Colon Carcinoma Metastatic in the Brain (tissue), 2 donors: Measurements from ENCODE around the genes PPIE and BMP8B.

DNA sequence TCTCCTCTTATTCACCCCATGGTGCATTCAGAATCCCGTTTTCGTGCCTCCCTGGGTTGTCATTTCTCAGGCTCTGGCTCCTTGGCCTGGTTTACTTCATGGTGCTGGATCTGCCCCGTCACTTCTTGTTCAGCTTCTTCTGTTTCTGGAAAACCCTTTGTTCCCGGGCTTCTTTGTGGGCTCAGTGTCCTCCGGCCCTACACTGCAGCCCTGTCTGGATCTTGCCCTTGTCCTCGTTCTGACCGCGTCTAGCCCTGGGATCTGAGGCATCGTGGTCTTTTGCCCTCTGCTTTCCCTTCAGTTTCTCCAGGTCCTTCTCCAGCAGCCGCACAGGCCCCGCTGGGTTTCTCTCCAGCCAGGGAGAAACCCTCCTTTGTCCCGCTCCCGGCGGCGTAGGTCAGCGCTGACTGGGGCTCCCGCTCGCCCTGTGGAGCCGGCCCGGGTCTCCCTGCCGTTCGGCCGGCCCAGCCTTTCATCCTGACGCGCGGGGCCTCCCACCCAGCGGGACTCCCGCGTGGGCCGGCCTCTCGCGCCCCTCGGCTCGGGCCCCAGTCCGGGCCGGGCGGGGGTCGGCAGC lies 78.6 kb downstream of the NDUFS5 start:
- PRO-cap, 2 experiments = peak in 1 of 2 experiments; most common plus-strand start position 300 of the sequence (in 1)

- PRO-cap, 2 experiments = peak in 1 of 2 experiments; most common plus-strand start chr1:39133346 (in 1); most common minus-strand start chr1:39133123 (in 1)
Observed at GRCh38 chr1:39132842-39133603, 71.5 kb upstream of the MACF1 start.

GRCh38 chr1:39220739-39221035 lies 16.2 kb downstream of the MACF1 start:
- PRO-cap, 2 experiments = no peak in any of the 2 experiments

GRCh38 chr1:39335549-39336680 lies 131.4 kb downstream of the MACF1 start:
- PRO-cap, 2 experiments = no peak in any of the 2 experiments

- PRO-cap, 2 experiments = no peak in any of the 2 experiments
Observed at GRCh38 chr1:39346866-39347326, 142.4 kb downstream of the MACF1 start.

DNA sequence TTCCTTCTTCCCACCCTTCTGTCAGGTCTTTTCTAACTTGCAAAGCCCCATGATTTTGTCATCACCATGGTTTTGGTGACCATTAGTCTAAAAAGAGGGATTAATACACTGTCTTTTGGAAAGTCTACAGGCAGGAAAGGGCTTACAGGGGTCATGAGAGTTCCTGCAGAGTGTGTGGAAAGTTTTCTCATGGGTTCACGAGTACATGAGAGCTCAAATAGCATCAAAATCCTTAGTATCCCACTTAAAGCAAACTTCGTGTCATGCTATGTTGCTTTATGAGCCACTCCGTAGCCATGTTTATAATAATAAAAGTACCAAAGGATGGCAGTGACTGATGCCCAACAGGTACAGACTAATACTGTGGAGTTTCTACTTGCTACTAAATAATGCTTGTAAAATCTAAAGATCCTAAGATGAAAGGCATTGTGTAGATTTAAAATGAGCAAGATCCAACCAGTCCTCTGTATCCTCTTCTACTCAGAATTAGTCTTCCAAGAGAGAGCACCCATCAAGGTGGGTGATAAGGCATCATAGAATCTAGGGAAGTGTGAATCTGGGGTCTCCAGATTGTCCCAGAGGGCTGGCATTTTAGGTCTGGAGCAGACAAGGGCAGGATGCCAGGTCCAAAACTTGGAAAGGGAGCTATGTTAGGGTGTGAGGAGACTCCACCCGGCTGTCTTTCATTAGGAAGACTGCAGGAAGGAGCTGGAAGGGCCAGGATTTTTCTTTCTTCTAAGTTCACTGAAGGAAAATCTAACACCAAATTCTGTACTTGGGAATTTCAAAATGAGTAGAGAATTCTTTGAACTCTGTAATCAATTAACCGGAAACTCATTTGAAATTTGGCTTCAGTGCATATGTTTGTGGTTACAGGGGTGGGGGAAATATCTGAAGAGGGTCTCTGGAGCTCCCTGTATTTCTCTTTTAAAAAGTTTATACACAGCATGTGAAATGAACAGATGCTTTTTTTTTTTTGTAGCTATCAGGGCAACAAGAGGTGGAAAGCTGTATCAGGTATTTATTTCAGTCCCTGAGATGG lies 86.2 kb upstream of the BMP8A start:
- PRO-cap, 2 experiments = no peak in any of the 2 experiments

DNA sequence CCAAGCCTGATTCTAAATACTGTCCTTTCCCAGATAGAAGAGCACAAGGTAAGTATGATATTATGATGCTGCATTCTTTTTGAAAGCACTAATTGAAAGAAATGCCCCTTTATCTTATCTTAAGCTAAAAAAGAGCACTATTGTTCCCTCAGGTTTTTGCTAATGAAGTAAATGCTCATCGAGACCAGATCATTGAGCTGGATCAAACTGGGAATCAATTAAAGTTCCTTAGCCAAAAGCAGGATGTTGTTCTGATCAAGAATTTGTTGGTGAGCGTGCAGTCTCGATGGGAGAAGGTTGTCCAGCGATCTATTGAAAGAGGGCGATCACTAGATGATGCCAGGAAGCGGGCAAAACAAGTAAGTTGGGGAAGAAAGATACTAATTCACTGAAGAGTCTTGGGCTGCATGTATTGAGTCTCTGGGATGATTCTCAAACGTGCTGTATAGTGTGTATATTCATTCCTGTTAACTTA lies 43.9 kb upstream of the BMP8A start:
- PRO-cap, 2 experiments = no peak in any of the 2 experiments

GRCh38 chr1:39484303-39484808 lies 7.1 kb upstream of the BMP8A start:
- PRO-cap, 2 experiments = no peak in any of the 2 experiments

- PRO-cap, 2 experiments = no peak in any of the 2 experiments
Observed at GRCh38 chr1:39562918-39563955, 13.4 kb downstream of the PABPC4 start.

- PRO-cap, 2 experiments = no peak in any of the 2 experiments
Observed at GRCh38 chr1:39564873-39565354, 11.7 kb downstream of the PABPC4 start.

- PRO-cap, 2 experiments = no peak in any of the 2 experiments
Observed at GRCh38 chr1:39570220-39571020, 6.2 kb downstream of the PABPC4 start.

DNA sequence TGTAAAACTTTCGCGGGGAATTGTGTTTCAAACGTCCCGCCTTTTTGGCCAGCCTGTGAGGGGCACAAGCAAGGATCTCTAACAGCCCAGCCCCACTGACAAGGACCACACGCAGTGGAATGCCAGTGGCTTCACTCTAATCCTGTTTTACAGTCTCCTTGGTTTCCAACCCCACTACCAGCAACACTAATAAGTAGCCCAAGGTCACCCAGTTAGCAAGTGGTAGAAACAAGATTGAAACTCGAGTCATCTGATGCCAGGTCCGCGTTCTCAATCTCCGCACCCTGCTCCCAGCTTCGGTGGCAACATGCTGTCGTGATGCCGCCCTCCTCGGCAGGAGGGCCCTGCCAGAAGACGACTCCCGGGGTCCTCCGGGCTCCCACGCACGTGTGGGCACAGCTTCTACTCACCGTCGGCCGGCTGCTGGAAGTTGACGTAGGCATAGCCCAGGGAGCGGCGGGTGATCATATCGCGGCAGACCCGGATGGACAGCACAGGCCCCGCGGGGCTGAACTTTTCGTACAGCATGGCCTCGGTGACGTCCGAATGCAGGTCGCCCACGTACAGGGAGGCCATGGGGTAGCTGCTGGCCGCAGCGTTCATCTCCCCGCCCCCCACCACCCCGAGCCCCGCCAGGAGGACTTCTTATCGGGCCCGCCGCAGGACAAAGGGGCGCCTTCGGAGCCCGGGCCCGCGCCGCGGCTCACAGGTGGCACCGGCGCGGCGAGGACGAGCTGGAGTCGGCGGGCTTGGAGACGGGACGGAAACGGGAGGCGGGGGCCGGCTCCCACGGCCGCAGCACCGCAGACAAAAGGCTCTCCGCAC lies 1.0 kb downstream of the PABPC4 start:
- PRO-cap, 2 experiments = peak in 1 of 2 experiments; most common plus-strand start position 428 of the sequence (in 1); most common minus-strand start position 301 of the sequence (in 1)

GRCh38 chr1:39645972-39647412 lies 7.0 kb upstream of the HEYL start:
- PRO-cap, 2 experiments = no peak in any of the 2 experiments

DNA sequence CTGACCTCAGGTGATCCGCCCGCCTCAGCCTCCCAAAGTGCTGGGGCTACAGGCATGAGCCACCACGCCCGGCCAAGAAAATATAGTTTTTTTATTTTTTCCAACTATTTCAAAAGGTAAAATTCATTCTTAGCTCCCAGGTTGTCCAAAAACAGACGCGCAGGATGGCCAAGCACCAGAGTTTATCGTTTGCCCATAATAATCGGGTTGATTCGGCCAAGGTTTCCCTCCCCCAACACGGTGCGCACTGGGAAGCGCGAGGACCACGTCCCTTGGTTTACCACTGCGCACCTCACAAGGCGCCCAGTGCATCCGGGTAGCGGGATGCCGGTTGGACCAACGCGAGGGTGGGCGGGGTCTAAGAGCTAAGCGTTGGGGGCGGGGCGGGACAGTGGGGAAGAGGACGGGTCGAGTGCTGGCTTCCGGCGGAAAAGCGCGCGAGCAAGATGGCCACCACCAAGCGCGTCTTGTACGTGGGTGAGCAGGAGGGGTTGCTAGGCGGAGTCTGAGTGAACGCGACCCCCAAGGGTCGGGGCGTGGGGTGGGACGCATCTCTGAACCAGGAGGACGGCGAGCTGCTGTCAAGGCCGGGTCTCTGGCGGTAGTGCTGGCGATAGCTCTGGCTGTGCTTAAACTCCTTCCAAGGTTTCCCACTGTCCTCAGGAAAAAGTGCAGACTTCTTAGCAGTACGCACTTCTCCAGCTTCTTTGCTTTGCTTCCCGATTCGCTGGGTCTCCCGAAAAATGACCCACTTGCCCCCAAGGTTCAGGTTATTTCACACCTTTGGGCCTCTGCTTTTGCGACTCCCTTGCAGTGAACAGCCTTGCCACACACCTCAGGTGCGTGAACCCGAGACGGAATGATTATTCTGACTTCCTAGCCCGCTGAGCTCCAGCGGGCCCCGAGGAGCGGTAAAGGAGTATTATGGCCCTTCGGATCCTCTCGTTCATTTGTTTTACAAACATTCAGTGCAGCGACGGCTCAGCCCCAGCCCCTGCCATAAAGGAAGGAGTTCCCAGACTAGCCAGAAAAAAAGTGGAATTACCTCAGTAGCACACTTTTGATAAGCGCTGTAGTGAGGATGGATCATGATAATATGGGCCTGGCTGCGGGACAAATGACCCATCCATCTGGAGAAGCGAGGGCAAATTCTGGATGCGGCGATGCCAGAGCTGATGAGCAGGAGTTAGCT lies at the start of gene PPIE:
TSS of gene PPIE (plus strand) at position 428 of the 1,192 bp plus-strand sequence.
- PRO-cap, 2 experiments = peak in 2 of 2 experiments; most common plus-strand start position 428 of the sequence (in 2); most common minus-strand start position 861 of the sequence (in 2)

DNA sequence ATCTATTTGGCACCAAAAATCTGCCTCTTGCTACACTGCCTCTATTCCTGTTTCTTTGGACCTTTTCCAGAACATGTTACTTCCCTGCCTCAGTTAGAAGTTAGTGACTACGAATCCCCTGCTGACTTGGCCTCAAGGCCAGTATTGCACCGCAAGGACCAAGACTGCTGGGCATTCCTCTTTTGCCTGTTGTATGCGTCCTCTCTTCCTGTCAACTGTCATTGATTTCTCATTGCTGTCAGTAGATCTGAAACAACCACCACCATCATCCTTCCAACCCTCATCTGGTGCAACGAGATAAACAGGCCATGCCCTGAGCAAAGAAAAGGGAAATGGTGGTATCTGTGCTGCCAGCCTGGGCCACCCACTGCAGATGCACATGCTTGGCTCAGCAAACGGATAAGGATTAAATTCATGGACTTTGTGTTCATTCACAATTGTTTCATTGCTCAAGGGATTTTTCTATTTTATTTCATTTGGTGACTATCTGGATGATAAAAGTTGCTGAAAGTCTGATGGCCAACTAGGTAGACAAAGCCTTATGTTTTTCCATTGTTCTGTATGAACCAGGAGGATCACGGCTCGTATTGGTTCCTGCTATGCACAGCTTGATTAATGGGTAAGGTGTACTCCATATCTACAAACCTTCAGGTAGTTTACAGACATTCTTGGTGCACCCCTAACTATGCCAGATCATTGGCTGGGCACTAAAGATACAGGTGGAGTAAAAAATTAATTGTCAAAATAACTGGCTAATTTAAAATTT lies 13.6 kb downstream of the OXCT2 start:
- PRO-cap, 2 experiments = no peak in any of the 2 experiments

DNA sequence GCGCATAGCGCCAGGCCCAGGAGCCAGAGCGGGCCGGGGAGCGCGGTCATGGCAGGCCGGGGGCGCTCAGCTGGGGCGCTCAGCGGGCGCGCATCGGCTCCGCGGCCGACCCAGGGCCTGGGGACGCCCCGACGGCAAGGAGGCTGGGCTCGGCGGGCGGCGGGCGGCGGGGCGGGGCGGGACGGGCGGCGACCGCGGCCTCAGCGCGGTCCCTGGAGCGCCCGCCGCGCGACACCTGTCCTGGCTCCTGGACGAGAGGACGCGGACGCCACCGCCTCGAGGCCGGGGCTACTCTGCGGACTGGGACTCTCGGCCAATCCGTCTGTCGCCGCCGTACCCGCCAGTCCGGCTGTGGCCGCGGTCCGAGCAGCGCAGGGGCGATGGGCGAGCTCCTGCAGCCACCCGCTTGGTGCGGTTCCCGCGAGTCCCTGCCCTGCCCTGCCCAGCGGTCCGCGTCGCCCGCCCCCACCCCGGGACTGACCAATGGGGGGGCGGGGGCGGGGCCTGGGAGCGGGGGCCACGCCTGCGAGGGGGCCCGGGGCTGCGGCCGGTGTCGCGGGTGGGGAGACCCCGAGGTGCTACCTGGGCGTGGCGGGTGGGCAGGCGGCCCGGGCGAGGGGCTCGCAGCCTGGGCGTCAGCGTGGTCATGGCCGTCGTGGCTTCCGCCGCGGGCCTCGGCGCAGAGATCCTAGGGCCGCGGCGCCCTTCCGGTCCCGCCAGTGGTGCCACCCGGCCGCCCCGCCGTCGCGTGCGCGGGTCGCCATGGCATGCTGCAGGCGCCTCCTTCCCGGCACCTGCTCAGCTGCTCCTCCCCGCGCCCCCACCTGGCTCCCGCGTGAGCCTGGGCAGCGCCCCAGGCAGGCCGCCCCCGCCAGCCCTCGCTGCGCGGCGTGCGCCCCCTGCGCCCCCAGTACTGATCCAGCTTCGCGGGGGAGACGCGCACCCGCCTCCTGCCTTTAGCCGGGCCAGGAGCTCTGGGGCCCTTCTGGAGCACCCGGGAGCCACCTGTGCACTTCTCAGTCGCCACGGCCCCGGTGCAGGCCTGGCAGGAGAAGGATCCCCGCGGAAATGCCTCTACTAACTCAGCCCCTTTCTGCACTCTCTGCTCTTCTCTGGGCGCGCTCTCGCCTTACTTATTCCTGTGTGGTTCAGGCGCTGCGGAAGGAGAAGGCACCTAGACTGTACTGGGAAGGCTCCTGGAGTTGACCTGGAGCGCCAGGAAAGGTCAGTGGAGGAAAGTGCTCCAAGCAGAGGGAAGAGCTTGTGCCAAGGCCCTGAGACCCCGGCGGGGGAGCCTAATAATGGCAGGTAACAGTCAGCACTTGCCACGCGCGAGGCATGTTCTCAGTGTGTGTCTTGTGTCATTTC lies at the start of gene BMP8B:
TSS of gene BMP8B (minus strand) at position 430 of the 1,368 bp plus-strand sequence.
- PRO-cap, 2 experiments = peak in 2 of 2 experiments; most common plus-strand start position 546 of the sequence (in 1); most common minus-strand start position 408 of the sequence (in 2)

- PRO-cap, 2 experiments = no peak in any of the 2 experiments
Observed at GRCh38 chr1:39852538-39852893, 30.8 kb downstream of the TRIT1 start.

DNA sequence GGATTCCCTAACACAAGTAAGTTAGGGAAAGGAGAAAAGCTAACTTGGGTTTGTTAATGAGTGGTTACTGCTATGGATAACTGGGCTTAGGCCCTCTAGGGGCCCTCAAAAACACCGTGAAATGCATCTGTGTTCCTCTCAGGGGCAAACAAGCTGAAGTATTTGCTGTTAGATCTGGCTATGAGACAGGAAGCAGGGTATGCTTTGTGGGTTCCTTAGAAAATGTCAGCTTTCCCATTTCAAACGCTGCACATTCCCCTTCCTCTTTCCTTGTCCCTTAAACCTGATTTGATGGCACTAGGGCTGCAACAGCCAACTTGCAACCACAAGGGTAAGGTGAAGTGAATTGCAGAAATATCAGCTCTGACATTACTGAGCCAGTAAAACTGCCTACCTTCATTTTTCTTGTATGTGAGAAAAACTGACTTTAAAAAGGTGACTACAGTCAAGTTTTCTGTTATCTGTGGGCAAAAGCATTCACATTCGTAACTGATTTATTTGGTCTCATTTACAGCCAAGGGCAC lies 5.6 kb upstream of the CAP1 start:
- PRO-cap, 2 experiments = no peak in any of the 2 experiments

GRCh38 chr1:40056957-40058042 lies 16.8 kb downstream of the CAP1 start:
- PRO-cap, 2 experiments = no peak in any of the 2 experiments

DNA sequence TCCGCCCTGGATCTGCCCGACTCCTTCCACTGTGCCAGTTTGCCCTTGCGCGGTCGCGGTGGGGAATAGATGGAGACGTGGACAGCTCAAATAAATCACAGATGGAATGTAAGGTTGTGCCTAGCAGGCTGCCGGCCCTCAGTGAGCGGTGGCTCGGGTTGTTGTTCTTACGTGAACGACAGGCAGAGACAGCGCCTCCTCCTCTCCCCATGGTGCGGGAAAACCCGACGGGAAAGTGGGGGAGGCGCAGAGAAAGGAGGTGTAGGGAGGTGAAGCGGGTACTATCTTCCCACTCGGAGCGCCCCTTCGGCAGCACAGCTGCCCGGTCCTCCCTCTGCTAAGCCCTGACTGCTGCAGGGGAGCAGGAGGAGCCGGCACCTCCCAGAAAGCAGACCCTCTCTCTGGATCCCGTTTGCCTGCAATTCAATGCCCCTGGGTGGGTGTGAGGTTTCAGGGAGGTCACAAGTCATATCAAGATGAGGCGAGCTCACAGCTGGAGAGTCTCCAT lies 1.1 kb downstream of the COL9A2 start:
- PRO-cap, 2 experiments = no peak in any of the 2 experiments